Bile duct (tissue), 1 donor: ENCODE data around the gene C1orf50.

DNA sequence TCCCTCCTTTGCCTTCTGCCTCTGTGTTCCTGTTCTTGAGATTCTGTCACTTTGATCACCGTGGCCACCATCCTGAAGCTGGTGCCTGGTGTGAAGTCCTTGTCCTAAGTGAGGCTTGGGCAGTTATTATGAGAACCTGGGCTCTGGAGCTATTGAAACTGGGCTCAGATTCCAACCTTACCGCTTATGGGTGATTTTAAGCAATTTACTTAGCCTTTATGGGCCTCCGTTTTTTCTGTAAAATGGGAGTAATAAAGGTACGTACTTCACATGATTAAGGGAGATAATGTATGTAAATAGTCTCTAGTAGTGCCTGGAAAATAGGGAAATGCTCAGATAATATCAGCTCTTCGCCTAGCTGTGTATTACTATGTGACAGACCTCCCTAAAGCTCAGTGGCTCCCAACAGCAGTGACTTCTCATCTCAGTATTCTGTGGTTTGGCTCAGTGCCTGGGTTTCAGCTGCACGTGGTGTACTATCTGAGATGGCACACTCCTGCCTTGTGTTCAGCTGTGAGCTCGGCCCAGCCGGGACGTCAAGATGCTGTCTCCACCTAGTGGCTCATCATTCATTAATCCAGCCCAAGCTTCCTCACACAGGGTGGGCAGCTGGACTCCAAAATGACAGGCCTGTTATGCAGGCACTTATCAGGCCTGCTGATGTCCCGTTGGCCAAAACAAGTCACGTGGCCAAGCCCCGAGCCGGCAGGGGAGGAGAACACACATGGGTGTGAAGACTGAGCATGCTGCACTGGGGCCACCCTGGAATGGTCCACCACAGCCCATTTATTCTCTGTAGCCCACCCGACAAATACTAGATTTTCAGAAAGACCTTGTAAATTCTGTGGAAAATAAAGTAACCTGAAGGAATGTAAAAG is 17.9 kb downstream of the SLFNL1 start:
- PRO-cap: no peak

GRCh38 chr1:41213547-41213966 is 28.5 kb downstream of the SCMH1 start:
- PRO-cap: no peak

DNA sequence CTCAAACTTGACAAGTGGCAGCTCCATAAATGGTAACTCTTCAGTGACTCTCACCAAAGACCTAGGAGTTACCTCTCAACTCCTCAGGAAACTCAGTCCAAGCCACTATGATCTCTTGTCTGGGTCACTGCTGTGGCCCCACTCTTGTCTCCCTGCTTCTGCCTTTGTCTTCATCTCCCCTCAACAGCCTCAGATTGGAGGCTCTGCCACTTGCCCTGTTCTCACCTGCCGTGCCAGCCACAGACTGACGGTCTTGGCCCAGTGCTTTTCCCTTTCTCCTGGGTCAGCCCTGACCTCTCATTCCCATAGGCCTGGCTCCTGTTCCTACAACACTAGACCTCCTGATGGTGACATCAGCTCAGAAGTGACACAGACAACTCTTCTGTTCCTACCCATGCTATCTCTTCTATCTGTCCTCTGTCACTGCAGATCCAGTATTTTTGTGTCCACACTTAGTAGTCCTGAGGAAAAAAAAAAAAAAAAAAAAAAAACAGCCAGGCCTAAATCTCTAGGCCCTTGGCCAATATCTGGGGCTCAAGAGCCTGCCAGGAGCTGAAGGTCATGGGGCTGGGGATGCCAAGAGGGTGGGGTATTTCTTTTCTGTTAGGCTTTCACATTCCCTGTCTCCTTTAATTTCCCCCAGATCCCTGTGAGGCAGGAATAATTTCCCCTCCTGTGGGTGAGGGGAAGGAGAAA is 77.0 kb upstream of the SCMH1 start:
- PRO-cap: no peak

DNA sequence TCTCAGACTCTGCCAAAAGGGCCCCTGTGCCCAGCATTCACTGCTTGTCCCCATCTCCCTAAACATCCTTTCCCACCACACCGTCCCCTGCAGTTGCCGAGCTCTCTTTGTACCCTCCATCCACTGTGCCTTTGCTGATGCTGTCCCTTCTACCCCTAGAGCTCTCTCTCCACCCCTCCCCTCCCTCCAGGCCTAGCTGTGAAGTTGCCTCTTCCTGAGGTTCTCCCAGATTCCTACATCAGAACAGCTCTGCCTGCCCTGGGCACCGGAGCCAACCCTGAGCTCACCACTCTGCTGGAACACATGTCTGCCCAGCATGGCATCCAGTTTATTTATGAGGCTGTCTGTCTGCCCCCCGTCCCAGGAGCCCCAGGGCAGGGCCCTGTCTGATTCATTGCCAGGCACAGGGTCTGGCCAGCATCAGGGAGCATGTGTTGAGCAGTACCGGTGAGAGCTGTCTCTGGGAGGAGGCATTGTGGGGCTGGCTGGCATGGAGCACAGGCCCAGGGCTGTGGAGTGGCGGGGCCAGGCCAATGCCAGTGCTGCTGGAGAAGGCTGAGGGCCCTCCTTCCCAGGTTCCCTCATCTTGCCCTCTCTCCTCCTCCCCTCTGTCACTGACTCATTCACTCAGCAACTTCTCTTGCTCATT is 28.8 kb downstream of the EDN2 start:
- PRO-cap: no peak

DNA sequence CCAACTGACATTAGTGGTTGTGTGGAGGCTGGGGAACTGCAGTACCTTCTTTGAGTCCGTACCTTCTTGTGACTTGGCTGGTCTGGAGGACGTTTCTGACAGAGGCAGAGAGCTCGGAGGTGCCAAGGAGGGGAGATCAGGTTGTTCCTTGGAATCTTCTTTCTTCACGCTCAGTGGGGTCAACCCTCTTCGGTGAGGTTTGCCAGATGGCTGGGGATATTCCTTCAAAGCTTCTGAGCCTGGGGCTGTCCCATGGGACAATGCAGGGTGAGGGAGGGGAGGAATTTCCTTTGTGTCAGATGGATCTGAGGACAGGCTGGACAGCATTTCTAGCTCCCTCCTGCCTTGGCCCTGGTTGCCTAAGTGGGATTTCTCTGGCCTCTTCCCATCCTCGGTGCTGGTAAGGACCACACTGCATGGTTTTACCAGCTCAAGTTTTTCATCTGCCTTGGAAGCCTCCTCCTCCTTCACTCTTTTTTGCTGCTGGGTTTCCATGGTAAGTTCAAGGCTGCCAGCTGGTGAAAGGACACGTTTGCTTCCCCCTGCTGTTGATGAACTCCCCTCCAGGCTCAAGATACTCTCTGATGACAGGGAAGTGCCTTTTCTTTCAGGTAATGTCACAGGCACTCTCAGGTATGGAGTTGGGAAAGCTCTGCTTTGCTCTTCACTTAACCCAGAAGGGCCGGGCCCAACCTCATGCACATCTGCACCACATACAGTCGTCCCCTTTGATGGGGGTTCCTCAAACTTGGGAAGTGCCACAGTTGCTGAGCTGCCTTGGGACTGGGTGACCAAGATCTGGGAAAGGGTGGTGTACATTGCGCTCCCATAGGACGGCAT is 95.7 kb upstream of the EDN2 start:
- PRO-cap: no peak

- PRO-cap: no peak
Measured at GRCh38 chr1:41649852-41650562, 165.5 kb upstream of the EDN2 start.

GRCh38 chr1:41662558-41663238 is 178.2 kb upstream of the EDN2 start:
- PRO-cap: unidirectional peak, plus-strand start at chr1:41662766; unidirectional peak, minus-strand start at chr1:41662941

DNA sequence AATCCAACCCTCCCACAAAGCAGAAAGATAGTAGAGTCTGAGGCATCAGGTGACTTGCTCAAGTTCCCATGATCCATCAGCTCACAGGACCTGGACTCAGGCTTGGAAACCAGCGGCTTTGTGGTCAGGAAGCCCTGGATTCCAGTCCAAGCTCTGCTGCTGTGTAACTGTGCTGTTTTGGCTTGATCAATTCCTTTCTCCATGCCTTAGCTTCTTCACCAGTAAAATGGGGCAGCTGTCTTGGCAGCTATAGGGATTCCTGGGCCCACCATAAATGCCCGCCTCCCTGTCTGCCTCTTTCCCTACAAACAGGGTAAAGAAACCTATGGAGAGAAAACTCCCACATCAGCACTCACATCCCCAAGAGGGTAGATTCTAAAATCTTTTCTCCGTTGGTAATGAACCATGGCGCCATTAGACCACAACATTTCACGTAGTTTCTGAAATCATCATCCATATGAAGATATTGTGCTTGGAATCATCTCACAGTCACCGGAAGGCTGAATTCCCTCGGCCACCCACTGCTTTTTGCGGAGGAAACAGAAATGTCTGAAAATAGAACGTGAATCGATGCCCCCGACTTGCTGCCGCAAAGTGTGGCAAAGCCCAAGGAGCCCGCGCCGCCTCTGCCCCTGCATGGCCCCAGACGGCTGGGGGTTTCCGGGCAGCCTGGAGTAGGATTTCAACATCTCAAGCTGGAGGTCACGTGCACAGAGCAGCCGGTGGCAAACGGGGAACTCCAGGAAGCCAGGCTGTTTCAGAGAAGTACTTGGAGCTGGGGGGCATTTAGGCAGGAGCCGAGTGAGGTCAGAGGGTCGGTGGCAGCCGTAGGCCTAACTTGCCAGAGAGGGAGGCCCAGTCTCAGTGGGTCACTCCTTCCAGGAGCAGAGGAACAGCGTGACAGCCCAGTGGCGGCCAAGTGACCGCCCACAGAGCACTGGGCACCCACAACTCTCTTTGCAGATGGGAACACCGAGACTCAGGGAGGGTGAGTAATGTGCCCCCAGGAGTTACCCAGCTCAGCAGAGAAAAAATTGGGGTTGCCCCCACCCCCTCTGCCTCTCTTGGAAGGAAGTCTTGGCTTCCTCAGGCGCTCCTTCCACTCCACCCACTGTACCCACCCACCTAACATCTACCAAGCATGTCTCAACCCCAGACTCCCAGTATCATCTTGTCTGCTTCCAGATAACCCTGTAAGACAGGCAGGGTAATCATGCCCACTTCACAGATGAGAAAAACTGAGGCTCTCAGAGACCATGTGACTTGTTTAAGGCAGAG is 179.7 kb downstream of the HIVEP3 start:
- PRO-cap: bidirectional peak, plus-strand start at position 755 of the sequence, minus-strand start at position 628 of the sequence

- PRO-cap: no peak
Measured at GRCh38 chr1:41811152-41811770, 107.5 kb downstream of the HIVEP3 start.

- PRO-cap: no peak
Measured at GRCh38 chr1:41955287-41956094, 36.8 kb upstream of the HIVEP3 start.

GRCh38 chr1:42168010-42168300 is 3.4 kb upstream of the GUCA2A start:
- PRO-cap: no peak

GRCh38 chr1:42172291-42173148 is 8.0 kb upstream of the GUCA2A start:
- PRO-cap: no peak

DNA sequence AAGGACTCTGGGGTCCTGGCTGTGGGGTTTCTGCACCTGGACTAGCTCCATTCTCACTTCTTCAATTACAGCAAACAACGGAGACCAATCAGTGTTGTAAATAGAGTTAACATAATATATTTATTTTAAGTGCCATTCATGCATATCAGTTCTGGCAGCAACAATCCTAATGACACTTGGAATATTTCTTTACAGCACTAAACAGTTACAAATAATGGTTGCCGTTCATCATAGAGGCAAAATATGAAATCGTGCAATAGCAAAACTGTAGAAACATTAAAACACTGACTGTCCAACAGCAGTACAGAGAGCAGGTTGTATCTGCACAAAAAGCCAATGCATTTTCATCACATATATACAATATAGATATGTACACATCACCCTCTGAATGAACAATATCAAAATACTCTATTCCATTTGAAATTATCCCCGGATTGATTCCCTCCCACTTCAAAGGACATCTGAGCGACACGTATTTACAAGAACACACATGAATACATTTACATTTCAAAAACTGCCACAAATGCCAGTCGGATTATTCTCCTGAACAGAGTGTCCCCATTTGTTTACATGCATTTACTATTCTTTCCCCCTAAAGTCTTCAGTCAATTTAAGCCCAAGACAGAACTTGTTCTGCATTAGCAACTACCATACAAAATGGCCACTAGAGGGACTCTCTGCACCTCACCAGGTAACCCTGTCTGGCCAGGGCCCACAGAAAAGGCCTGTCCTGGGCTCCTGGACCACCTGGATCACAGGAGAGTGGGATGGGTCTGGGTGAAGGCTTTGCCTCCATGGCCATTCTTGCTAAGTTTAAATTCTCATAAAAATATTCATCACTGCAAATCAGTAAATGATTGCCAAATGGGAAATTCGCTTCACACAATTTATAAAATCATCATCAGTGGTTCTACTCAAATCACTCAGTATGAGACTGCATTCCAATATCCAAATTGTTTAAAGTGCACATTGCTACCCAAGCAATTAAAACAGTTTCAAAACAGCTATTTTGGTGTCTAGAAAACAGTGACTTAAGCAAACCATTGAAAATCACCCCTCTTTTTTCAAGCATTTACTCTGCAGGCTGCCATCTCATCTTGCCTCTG is 12.3 kb upstream of the GUCA2A start:
- PRO-cap: no peak

GRCh38 chr1:42334635-42334892 is 471 bp downstream of the FOXJ3 start:
- PRO-cap: no peak

DNA sequence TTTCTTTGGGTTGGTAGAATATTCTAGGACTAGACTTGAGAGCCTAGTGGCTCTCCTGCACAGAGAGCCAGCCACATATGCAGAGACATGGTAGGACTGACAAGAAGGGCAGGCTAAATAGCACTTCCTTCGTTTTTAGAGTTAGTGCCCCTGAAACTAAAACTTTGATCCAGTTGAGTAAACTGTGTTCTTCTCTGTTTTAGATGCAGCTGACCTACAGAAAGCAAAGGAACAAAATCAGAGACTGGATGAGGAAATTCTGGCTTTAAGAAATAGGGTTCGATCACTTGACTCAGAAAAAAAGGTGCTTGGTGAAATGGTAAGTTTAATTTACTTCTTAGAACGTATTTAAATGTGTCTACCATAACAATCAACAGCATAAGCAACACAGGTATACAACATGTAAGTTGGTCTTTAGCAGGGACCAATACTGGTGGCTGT is 33.8 kb downstream of the CCDC30 start:
- PRO-cap: no peak

GRCh38 chr1:42695338-42696438 is 13.5 kb downstream of the YBX1 start:
- PRO-cap: no peak

GRCh38 chr1:42717704-42718225 is 22.3 kb downstream of the CLDN19 start:
- PRO-cap: no peak

- PRO-cap: bidirectional peak, plus-strand start at chr1:42767285, minus-strand start at chr1:42766986
Measured at GRCh38 chr1:42766912-42768046, at the start of gene C1orf50. Gene C1orf50 (plus strand): TSS chr1:42767249.

DNA sequence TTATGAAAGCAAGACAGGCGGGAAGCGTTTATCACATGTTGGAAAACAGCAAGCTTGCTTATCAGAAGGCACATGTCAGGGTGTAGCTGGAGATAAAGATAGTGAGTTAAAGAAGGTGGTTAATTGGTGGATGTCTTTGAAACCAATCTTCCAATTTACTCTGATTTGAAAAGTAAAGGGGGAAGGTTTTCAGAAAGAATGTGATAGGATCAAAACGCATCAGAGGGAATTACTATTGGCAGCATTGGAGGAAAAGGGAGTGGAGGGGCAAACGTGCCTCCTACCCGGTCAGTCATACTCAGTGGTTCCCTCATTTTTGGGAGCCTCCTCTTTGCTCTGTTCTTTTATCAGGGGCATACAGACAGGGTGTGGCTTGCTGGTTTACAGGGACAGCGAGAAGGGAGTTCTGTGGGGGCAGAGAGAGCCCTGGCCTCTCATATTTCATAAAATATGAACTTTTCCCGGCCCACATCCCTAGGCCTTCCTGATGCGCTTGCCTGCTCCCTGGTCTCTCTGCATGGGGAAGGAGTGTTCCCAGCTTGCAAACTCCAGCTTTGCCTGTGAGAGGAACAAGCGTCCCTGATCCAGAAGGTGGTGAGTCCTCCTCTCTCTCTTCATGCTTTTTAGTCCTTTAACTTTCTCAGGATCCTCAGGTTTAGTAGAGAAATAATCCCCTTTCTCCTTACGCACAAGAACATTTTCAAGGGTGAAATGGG is 8.1 kb upstream of the SVBP start:
- PRO-cap: no peak

DNA sequence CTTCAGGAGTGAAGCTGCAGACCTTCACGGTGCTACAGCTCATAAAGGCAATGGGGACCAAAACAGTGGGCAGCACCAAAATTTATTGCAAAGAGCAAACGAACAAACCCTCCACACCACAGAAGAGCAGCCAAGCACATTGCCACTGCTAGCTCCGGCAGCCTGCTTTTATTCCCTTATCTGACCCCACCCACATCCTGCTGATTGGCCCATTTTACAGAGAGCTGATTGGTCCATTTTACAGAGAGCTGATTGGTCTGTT is 42.5 kb downstream of the SLC2A1 start:
- PRO-cap: no peak